Glomerular endothelial cell (primary cell): ENCODE measurements around the genes MEGF9 and FBXW2.

- RAMPAGE, long total RNA: no peak
Measured at GRCh38 chr9:115068727-115069330, 49.1 kb downstream of the TNC start.

DNA sequence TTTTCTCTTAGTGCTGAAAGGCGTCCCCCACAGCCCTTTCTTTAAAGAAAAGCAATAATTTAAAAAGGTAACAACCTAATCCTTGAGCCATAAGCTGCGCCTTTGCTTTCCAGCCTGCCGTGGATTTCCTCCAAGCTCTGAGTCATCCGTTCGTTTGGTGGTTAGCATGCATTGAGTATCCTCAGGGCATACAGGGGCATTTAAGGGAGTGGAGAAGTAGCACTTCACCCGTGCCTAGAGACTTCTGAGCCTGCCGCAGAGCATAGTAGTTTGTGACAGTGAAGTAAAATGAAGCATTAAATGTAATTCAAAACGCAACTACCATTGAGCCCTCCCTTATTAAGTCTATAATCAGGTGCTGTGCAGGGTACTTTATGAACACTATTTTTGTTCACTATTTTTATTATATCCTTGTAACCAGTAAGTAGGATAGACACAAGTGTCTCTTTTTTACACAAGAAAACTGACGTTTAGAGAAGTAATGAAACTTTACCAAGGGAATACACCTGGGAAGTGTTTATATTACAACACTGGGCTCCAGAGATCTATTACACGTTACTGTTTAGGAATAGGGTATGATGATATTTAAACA is 1.0 kb upstream of the TNC start:
- RAMPAGE, long total RNA: no peak

- RAMPAGE, long total RNA: no peak
Measured at GRCh38 chr9:115466440-115467340, 348.7 kb upstream of the TNC start.

- RAMPAGE, long total RNA: no peak
Measured at GRCh38 chr9:115475545-115476029, 357.6 kb upstream of the TNC start.

GRCh38 chr9:116316624-116317247 is 163.1 kb downstream of the PAPPA start:
- RAMPAGE, long total RNA: no peak

GRCh38 chr9:116395258-116395768 is 241.7 kb downstream of the PAPPA start:
- RAMPAGE, long total RNA: no peak

- RAMPAGE, long total RNA: no peak
Measured at GRCh38 chr9:116470957-116471949, 215.9 kb upstream of the TRIM32 start.

- RAMPAGE, long total RNA: no peak
Measured at GRCh38 chr9:117214320-117214817, 200.5 kb downstream of the ASTN2 start.

GRCh38 chr9:119168917-119170019 is 200.0 kb downstream of the BRINP1 start:
- RAMPAGE, long total RNA: no peak

DNA sequence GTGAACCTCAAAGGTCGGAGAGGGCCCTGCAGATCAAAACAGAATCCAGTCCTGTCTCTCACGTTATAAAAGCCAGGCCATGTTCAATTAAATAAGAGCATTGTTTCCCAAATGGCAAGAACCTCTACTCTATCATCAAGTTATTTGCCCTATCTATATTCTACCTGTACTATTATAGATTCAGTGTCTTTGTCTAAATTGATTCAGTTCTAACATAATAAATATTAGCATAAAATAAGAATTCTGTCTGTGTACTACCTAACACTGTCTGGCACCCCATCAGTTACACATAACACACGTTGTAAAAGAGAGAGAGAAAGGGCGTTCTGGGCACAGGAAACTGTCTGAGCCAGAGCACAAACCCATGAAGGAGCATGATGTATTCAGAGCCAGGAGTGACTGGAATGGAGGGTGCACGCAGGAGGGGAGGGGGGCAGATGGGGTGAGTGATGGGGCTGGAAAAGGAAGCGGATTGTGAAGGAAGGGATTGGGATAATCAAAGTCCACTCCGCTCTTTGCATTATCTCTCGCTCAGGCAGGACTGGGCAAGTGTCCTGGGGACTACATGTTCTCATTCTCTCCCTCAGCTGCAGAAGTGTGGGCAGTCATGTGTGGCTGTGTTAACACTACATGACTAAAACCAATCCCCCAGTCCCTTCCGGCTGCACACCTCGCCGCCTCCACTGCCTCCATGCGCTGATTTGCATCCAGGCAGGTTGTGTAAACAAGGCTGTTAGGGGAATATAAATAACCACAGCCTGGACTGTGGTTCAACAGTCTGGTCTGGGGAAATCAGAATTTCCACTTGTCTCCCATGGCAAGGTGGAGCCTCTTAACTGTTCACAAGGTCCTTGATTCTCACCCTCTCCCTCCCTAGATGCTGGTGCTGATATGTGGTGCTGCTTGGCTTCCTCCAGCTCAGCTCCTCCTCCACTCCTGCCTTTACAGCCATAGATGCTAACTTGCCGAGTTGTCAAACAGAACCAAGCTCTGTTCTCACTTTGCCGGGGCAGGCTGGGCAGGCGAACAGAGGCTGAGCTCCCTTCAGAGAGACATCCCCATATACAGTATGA is 367.4 kb upstream of the BRINP1 start:
- RAMPAGE, long total RNA: no peak

DNA sequence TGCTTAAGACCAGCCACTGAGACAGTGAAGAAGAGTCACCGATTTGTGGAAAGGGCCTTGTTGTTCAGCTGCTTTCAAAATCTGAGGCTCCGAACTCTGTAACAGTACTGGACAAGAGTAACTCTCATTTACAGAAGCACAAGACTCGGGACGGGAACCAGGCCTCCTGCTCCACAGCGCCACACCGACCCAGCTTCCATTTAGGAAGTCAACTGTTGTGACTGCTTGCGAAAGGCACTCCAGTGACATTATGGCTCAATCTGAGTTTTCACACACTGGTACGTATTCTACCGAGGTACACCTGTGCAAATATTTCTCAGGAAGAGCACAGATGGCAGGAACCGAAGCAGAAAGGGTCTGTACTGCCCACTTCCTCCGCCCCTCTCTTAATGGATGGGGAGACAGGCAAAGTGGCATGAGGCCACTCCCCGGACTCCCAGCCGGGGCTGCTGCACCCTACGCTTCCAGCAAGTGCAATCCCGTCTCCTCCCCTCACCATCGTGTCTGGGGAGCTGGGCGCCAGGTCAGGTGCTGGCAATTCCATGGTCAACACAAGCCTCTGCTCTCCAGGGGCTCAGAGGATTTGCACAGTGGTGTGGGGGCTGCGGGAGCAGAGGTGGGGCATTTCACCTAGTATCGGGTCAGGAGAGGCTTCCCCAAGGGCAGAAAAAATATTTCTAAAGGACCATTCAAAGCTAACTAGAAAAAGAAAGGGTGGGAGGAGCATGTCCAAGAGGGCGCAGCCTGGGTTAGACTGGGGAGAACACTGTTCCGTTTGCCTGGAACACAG is 192.1 kb downstream of the CDK5RAP2 start:
- RAMPAGE, long total RNA: no peak

DNA sequence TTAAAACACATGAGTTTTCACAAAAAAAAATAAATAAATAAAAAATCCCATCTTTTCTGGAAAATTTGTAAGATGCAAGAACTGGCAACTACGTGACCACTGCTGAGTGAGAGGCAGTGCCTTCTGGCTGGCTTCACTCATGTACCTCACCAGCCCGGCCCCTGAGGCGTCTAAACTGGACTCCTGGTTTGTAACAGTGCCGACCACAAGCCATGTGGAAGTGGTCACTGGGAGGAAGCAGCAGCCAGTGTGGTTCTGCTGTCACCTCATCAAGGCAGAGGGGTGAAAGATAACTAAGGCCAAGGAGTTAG is 143.1 kb downstream of the CDK5RAP2 start:
- RAMPAGE, long total RNA: no peak

- RAMPAGE, long total RNA: no peak
Measured at GRCh38 chr9:120471525-120472181, 108.3 kb downstream of the CDK5RAP2 start.

DNA sequence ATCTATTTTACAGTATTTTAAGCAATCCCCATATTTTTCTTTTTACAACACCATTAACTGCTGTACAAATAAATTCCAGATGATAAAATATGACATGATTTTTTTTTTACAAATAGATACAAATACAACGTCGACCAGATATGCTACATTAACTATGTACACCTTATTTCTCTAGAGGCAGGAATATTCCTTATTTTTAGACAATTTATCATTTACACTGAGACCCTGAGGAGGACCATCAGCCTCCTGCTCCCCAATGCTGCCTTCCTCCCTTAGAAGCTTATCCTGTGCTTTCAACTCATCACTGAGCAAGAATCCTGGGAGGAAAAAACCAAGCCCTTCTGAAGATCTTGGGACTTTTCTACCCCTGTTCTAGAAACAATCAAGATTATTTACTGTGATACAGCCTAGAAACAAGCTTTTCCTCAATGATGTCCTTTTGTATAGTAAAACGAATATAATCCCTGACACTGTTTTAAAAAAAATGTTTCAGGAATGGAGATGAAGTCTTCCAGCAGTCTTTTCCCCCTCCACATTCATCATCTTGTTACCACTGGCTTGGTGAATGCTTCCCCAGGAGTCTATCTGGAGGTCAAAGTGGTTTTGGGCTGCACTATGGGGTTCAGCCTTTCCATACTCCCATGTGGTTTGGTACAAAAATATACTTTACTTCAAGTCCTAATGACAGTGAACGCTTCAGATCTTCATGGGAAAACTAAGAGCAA is 24.5 kb upstream of the CDK5RAP2 start:
- RAMPAGE, long total RNA: no peak

GRCh38 chr9:120630996-120631574 is 51.1 kb upstream of the CDK5RAP2 start:
- RAMPAGE, long total RNA: no peak

DNA sequence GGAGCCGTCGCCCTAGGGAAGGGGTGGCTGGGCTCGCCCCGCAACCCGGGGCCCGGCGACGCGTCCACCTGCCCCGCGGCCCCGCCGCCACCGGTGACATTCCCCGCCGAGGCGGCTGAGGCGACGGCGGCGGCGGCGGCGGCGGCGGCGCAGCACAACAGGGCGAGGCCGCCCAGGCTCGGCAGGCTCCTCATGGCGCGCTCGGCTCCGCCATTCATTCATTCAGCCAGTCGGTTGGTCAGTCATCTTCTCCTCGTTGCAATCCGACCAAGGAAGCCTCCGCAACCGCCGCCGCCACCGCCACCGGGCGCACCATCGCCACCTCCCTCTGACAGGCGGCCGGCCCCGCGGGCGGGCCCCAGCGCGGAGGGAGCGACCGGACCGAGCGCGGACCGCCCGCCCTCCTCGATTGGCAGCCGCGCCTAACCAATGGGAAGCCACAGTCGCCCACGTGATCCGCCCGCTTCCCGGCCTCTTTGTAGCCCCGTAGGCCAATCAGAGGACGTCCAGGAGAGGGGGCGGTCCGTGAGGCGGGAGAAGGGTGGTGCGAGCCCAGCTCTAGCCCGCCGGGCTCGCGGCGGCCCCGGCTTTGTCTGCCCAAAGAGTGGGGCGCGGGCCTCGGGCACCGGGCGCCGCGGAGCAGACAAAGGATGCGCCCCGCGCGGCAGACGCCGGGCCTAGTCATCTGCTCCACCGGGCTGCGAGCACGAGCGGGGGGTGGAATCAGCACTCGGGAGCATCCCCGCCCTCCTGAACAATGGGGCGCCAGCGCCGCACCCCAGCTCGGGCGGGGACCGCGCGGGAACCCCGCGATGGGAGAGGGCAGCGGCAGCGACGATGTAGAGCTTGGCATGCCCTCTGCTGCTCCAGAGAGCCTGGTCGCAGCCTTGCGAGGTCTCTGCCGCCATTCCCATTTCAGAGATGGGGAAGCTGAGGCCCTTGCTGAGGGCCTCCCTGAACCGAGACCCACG is at the start of gene MEGF9:
Gene MEGF9, minus strand, starts transcription at position 330 of the 971 bp plus-strand sequence.
- RAMPAGE, long total RNA: no peak

DNA sequence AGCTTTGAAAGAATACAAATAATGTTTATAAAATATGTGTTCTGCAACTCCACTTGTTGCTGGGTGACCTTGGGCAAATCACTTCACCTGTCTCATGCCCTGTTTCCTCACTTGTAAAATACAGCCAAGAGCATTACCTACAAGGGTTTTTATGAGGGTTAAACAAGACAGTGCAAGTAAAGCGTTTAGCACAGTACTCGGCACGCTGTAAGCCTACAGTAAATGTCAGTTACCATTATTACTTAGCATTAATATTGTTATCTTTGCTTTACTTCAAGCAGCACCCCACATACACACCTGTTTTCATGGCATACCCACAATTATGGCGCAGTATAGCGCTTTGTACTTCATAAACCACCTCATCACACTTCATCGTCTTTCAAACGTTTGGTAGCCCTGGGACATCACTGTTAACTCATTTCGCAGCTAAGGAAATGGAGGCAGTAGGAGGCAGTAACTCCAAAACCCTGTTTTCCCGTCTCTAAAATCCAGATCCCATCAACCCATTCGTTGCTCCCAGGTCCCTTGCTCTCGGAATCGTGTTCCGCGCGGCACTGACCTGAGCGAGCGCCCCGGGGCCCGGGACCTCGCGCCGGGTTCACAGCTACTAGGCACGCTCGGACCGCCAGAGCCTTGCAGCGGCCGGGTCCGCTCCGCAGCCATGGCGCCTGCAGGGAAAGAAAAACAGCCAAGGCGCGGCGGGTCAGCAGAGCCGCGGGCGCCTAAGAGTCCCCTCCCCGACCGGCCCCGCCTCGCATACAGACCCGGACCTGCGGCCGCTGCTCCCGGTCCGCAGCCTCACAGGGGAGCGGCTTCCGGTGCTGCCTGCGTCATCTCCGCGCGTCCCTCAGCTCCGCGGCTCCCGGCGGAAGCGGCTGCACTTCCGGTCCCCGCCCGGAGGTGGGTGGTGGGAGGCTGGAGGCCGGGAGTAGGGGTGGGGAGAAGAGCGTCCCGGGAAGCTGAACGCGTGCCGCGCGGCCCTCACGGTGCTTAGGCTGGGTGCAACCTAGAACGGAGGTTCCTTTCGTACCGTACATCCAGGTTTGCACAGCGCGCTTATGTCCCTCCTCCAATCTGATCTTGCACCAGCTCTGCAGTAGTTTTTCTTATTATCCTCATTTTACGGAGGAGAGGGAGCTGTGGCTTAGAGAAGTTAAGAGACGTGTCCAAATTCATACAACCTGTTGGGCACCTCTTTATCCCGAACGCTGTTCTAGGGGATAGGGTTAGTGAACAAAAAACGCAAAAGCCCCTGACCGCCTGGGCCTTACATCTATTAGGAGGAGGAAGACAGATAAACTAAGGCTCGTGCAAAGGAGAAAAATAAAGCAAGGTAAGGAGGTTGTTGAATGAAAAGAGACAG is at the start of gene FBXW2:
Gene FBXW2, minus strand, starts transcription at position 827 of the 1,363 bp plus-strand sequence.
- RAMPAGE, long total RNA: start-site peak on the minus strand centred at position 671 of the sequence, 20 bp wide, 35 and 32 reads in 2 replicates; start-site peak on the minus strand centred at position 790 of the sequence, 61 bp wide, 469 and 520 reads in 2 replicates

GRCh38 chr9:120874797-120875408 is 2.1 kb downstream of the PHF19 start:
- RAMPAGE, long total RNA: no peak

DNA sequence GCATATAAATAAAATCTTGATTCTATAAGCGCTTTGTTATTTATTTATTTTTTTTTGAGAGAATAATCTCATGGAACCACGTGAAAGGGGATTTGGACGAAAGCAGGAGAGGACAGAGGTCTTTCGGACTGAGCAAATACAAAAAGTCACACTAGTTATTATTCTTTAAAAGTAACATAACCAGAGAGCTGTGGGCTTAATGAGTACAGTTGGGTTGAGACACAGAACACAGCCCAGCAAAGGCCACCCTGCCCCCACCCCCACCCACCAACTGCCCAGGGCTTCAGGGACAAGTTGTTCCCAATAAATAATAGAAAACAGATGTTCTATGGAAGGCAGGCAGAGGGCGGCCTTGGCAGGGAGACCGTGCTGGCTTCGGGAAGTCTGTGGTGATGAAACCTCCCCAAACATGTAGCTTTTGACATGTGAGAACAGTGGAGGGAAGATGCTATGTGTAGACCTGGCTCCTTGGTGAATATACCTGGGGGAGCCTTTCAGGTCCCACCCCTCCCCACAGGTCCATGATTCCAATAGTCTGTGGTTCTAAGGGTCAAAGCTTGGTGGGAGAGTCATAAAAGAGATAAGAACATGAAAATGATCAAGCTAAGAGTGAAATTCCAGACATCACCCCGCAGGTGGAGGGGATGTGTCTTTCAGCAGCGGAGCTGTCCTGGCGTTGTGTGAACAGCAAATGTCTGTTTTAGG is 10.0 kb downstream of the TRAF1 start:
- RAMPAGE, long total RNA: no peak

DNA sequence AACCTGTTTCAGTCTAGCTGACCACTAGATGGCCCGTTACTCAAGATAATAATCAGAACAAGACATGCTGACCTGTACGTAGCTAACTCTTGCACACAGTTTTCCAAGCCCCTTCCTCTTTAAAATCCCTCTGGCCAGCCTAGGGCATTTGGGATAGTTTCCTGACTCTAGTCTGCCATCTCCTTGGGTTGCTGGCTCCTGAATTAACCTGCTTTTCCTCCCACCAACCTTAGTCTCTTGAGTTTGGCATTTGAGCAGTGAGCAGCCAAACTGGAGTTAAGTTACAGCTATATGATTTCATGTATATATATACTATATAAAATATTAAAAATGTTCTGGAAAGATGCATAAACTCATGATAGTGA is 59.3 kb upstream of the TRAF1 start:
- RAMPAGE, long total RNA: no peak